Frontal cortex (tissue), 2 donors: ENCODE measurements around the genes OPA1 and CPN2.

DNA sequence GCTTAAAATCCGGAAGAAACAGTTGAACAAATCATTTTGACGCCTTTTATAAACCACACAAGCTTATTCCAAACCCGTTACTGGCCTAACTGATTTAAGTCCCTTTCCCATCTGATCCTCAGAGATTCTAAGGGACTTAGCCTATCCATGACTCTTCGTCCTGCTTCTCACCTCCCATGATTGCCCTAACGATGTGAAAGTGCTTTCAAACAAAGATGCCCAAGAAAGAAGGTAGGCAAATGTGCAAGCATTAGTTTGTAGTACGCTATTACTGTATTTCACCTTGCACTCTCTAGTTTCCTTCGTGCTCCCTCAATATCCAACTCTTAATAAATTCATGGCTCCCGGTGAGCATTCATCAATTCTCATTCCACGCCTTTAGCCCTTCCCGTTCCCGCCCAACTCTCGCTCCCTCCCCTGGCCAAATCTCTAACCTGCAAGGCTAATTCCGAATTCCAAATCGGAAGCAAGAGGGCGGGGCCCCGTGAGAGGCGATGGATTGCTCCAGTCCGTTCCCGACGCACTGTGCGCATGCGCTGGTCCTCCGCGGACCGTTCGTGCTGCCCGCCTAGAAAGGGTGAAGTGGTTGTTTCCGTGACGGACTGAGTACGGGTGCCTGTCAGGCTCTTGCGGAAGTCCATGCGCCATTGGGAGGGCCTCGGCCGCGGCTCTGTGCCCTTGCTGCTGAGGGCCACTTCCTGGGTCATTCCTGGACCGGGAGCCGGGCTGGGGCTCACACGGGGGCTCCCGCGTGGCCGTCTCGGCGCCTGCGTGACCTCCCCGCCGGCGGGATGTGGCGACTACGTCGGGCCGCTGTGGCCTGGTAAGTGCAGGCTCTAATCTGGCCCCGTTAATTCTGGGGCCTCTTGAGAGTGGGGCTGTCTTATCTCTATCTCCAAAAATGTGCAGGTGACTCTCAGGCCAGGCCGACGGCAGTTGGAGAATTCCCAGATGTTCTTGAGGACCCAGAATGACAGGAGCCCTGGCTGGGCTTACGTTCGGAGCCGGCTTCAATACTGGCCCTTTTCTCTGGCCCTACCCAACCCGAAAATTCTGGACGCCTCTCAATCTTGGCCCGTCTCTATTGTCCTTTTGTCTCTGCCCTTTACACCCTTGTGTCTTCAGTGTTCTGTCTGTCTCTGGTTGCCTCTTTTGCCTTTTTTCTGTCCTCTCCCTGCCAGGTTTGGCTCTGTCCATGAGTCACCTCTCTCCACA lies at the start of gene OPA1:
Gene OPA1, plus strand, starts transcription at position 622 of the 1,215 bp plus-strand sequence.
- RAMPAGE, long total RNA = no peak

- RAMPAGE, long total RNA = no peak
Measured at GRCh38 chr3:193841747-193843000, 249.2 kb downstream of the OPA1 start.

- RAMPAGE, long total RNA = no peak
Measured at GRCh38 chr3:193843525-193844535, 250.8 kb downstream of the OPA1 start.

- RAMPAGE, long total RNA = no peak
Measured at GRCh38 chr3:193871898-193872829, 263.8 kb upstream of the HES1 start.

GRCh38 chr3:193884475-193885156 lies 251.3 kb upstream of the HES1 start:
- RAMPAGE, long total RNA = no peak

- RAMPAGE, long total RNA = no peak
Measured at GRCh38 chr3:193897025-193897654, 238.8 kb upstream of the HES1 start.

GRCh38 chr3:193971227-193971861 lies 164.6 kb upstream of the HES1 start:
- RAMPAGE, long total RNA = no peak

DNA sequence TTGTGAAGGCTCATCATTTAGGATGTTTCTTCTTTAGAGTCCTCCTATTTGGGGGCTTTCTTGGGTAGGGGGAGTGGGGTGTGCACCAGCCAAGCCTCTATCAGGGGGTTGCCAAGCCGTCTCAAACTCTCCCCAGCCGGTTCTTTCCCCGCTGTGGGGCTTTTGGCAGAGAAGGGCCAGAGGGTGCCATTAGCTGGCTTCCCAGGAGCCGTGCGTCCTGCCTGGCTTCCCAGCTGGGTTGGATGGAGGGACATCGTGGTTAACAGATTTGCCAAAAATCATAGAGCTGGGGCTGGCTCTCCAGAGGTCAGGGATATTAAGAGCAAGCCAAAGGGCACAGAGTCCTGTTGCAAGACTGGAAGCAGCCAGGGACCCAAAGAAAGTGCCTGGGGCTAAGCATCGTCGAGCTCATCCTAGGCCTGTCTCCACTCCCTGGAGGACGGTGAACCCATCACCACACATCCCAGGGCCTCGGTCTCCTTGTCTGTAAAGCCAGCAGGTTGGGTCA lies 104.6 kb upstream of the HES1 start:
- RAMPAGE, long total RNA = no peak

DNA sequence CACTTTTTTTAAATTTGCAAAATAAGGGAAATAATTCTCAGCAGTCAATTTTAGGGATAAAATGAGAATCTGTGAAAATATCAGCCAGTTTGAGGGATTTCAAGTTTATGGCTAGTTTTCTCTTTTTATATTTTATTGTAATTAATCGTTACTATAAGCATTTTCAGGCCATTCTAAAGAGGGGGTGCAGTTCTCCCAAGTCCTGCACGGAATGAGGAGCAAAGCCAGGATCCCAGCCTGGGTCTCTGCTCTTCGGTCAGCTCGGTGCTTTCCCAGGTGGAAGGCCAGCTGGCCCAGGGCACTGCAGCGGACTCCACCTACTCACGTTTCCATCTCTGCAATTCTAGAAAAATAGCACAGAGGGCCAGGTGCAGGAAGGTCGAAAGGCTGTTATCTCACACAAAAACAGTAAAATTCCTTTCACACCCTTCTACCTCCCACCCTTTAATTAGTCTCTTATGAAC lies 59.5 kb upstream of the HES1 start:
- RAMPAGE, long total RNA = no peak

GRCh38 chr3:194112463-194112710 lies 23.6 kb upstream of the HES1 start:
- RAMPAGE, long total RNA = no peak

GRCh38 chr3:194158850-194159388 lies 23.0 kb downstream of the HES1 start:
- RAMPAGE, long total RNA = no peak

DNA sequence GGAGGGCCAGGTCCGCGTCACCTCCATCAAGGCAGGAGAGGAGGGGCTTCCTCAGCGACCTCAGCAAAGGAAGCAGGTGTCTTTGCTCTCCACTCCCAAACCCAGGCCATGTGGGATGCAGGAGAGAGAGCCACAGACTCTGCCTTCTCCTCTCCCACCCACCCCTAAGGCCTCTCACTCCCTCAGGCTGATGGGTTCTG lies 82.9 kb downstream of the CPN2 start:
- RAMPAGE, long total RNA = no peak

DNA sequence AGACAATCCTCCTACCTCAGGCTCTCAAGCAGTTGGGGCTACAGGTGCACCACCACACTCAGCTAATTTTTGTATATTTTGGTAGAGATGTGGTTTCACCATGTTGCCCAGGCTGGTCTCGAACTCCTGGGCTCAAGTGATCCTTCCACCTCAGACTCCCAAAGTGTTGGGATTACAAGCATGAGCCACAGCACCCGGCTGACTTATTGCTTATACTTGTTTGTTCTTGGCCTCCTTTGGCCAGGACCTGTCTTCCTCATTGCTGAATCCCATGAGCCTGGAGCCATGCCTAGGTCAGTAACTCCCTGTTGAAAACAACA lies 39.0 kb downstream of the CPN2 start:
- RAMPAGE, long total RNA = no peak

DNA sequence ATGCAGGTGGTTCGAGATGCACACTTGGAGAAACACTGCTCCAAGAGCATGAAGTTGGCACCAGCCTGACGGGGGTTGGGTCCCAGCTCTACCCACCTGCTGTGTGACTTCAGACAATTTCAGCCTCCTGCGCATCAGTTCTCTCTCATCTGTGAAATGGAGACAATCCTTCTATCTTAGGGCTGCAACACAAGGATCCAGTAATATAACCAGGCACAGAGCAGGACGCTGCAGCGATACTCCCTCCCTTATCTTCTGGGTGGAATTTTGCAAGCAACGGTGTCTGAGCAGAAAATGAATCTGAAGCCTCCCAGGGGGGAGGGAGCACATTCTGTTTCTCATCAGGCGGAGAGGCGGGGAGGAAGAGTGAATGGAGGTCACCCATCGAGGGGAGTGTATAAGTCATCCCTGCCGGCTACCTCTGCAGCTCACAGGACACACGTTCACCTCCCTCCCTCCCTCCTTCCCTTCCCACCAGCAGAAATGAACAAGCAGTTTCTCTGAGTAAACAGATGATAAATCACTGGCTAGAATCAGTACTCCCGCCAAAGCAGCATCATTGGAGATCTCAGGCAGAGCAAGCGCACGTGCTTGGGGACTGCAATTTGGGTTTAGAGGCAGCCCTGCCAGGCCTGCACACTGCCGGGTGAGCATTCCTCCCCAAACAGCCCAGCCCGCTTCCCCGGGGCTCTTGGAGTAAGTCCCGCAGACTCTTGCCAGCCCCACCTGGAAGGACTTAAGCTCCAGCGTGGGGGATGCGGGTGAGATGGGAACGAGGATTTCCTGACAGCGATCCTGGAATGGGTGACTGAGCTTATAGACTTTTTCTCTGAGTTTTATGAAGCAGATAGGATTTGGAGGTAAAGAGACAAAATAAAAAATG lies 38.4 kb downstream of the CPN2 start:
- RAMPAGE, long total RNA = no peak

GRCh38 chr3:194321943-194323147 lies 28.8 kb downstream of the CPN2 start:
- RAMPAGE, long total RNA = no peak

DNA sequence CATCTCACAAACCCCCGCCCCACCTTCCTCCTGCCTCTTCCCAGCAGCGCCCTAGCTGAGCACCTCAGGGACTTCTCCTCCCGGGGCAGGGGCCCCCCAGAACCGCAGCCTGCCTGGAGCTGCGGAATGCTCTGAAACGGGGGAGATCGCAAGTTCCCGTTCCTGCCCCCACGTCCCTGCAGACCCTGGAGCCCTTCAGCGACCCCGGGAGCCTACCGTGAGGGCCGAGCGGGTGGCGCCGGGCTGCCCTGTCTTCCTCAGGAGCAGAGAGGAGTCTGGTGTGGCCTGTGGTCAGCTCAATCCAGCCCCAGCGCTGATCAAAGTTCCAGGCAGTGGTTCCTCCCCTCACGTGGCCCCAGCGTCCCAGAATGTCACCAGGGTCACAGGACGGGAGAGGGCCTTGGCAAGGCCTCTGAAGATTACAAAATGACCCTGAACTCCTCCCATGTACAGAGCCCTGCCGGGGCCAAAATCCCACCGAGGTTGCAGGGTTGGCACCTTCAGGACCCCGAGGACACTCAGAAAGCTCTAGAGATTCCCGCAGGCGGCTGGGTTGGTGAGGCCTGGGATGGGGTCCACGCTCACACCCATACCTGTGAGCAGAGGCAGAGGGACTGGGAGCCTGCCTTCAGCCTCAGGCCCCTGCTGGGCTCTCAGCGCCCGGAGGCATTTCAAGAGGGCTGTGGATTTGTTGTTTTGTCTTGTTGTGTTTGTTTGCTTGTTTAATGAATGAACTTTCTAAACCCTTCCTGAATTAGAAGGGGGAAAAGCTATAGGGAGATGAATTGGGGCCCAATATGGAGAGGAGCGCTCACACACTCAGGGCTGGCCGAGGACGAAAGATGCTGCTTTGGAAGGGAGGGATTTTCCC lies at the start of gene CPN2:
Gene CPN2, minus strand, starts transcription at position 303 of the 871 bp plus-strand sequence.
- RAMPAGE, long total RNA = no peak

DNA sequence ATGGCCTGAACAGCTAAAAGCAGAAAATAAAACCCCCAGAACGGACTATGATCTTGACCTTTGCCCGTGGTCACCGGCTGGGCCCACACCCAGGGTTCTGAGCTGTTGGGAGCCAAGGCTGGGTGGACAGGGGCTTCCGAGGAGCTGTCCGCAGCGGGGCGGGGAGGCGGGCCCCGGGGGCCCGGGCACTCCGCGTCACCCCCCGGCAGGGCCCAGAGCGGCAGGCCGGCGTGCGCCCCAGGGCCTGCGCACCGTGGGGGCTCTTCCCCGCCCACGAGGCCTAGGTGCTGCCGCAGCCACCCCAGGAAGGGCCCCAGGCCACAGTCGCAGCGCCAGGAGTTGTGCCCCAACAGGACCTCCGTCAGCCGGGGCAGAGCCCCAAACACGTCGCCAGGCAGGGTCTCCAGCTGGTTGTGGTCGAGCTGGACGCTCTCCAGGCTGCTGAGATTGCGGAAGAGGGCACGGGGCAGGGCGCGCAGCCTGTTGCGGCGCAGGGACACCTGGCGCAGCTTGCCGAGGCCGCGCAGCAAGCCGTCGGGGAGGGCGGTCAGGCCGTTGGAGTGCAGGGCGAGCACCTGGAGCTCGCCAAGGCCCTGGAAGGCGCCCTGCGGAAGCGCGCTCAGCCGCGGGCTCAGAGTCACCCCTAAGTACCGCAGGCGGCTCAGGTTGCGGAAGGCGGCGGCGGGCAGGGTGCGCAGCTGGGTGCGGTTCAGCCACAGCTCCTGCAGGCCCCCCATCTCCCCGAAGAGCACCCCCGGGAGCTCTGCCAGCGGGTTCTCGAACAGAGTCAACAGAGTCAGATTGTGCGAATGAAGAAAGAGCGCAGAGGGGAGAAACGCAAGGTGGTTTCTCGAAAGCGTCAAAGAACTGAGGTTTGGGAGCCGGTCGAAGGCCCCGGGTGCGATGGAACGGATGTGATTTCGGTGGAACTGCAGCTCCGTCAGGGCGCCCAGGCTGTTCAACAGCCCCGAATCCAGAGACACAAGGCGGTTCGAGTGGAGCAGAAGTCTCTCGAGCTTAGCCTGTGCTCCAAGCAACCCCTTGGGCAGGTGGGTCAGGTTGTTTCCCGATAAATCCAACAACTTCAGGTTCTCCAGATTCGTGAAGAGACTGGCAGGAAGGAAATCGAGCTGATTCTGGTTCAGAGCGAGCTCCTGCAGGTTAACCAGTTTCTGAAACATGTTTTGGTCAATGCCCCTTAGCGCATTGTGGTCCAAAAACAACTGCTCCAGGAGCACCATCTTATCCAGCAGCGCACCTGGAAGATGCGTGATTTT lies 1.9 kb downstream of the GP5 start:
- RAMPAGE, long total RNA = no peak

- RAMPAGE, long total RNA = no peak
Measured at GRCh38 chr3:194494032-194494634, 7.3 kb upstream of the ATP13A3 start.

DNA sequence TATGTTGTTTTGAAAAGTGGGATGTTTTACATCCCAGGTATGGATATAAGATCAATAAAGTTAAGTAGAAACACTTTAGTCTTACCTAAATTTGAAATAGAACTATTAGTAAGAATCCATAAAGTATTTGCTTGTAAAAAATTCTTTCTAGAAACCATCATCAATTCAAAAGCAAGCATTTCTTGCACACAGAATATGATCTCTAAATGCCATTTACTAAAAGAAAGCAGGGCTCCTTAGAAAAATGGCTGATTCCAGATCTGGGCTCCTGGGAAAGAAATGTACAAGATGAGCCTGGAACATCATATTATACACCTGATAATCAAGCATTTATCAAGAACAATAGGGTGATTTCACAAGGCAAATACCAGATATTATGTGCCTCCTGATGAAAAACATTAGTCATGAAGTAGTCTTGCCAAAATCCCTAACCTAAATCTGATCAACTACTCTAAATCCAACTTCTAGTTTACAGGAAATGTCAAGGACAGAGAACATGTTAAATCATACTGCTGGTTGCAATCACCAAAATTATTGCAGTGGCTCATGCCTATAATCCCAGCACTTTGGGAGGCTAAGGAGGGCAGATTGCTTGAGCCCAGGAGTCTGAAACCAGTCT lies 34.6 kb upstream of the ATP13A3 start:
- RAMPAGE, long total RNA = no peak

DNA sequence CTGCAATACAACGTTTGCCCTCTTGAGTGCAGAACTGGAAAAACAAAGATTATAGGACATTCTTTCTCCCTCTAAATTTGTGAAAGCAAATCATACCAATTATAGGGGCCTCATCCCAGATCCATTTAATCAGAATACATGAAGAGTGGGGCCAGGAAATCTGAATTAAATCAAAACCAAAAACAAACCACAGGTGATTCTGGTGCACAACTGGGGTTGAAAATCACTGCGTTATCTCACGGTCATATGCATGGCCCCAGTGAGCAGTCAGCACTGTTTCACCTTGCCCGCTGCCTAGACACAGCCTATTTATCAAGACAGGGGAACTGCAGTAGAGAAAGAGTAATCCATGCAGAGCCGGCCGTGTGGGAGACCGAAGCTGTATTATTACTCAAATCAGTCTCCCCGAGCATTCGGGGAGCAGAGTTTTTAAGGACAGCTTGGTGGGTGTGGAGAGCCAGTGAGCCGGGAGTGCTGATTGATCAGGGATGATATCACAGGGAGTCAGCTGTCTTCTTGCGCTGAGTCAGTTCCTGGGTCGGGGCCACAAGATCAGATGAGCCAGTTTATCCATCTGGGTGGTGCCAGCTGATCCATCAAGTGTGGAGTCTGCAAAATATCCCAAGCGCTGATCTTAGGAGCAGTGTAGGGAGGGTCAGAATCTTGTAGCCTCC lies 58.2 kb downstream of the TMEM44 start:
- RAMPAGE, long total RNA = no peak